Skeletal muscle satellite cell (primary cell): ENCODE data around the gene PRPF40A.

DNA sequence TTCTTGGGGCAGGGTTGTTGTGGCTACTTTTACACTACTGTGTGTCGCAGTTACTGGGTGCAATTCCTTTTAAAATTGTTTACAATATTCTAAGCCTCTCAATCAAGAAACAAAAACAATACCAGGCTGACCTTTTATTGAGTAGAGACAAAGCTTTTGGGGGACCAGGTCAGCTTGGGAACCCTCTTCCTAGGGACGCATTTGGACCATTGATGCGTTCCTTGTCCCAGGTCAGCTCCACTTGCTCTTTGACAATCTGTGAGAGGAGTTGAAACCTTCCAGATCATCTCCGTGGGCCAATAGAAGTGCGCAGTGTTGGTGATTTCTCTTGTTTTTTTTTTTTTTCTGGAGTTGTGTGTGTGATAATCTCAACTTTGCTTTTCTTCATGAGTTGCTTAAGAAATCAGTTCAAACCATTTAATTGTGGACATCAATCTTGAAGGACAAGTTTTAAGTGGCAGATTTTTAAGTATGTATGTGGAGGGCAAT is 2.8 kb downstream of the FMNL2 start:
- CAGE, long polyA plus RNA = no peak

GRCh38 chr2:152389104-152390128 is 54.4 kb downstream of the FMNL2 start:
- CAGE, long polyA plus RNA = no peak

- CAGE, long polyA plus RNA = no peak
Observed at GRCh38 chr2:152390129-152390532, 55.2 kb downstream of the FMNL2 start.

- CAGE, long polyA plus RNA = no peak
Observed at GRCh38 chr2:152394916-152395436, 60.0 kb downstream of the FMNL2 start.

- CAGE, long polyA plus RNA = no peak
Observed at GRCh38 chr2:152576540-152577478, 140.5 kb downstream of the PRPF40A start.

DNA sequence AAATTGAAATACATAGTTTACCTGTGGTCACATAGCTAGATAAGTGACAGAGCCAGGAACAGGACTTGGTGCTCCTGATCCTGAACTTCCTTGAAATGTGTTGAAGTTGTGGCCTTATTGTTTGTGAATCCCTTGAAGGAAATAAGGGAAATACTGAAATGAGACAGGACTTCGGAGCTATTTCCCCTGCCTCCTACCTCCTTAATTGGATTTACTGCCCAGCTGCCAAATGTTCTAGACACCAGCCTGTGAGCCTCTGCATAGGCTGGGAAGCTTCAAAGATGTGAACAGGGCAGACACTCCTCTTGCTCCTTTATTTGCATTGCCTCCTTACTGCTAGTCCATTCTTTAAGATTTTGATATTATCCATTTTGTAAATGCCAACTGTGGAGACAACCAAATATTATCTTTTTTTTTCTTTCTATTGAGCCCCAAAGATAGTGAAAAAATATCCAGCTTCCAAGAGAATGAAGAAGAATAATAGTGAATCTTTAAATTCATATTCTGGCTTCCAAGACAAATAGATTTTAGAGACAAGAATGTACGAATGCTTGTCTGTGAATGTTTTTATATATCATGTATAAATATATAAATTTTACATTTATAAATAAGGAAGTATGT is 135.1 kb downstream of the PRPF40A start:
- CAGE, long polyA plus RNA = no peak

DNA sequence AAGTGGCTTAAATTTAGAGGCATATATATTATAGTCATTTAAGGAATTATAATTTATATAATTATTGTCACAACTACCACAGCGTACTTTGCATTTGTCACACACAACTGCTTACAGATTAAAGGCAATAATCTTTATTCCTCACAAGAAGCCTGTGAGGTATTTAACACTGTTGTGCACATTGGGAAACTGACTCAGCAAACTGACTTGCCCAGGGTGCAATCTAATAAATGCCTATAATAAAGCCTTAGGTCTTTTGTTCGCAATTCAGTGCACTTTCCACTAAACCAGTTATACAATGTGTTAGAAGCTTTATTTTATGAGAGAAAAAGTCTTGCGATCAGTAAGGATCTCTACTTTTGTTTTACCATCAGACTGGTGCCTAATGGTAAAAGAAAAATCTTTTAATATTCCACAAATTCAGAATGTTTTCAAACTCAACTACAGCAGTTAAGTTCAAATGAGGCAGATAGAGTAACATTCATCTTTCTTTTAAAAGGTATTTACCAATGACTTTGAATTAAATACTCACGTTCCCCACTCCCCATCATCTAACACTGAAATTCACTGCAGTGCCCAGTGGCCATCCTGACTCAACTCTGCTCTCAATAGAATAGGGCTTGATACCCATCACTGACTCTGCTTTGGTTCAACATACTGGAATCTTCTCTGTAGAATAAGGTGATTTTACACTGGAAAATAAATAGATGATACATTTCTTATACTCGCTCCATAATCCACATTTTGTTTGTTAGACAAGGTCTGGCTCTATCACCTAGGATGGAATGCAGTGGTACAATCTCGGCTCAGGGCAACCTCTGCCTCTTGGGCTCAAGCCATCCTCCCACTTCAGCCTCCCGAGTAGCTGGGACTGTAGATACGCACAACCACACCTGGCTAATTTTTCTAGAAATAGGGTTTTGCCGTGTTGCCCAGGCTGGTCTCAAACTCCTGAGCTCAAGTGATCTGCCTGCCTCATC is 66.6 kb downstream of the PRPF40A start:
- CAGE, long polyA plus RNA = no peak

DNA sequence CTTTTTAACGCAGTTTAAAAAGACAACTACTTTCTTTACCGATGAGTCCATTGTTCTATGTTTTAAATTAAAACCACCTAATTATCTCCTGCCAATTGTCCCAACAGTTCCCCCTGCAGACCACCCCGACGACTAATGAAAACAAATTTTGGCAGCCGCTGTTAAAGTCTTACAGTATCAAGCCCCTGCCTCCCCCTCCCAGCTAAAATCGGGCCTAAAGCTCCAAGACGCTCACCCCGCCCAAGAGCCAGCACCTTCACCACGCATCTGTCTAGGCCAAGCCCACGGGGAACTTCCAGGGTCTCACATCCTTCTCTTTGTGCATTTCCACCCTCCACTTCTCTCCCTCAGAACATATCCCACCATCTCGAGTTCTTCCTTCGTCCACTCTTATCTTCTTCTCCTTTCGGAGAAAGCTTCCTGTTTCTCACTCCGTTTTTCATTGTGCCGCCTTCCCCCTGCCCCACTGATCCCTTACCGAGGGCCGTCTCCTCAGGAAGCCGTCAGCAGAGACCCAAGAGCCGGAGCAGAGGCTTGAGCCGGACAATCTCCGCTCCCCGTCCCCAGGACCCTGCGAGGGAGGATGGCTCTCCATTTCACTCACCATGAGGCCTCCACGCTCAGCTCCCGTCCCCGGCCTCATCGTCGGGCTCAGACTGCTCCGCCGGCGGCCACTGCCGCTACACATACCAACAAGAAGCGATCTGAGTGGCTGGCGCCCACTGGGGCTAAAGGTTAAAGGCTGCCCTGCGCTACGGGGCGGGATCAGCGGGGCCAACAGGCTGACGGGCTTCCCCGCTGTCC is at the start of gene PRPF40A:
PRPF40A (minus strand) TSS at position 710 of the 804 bp plus-strand sequence.
- CAGE, long polyA plus RNA = start-site peak on the minus strand centred at position 674 of the sequence, 84 bp wide, 3,495 and 2,413 reads in 2 replicates

DNA sequence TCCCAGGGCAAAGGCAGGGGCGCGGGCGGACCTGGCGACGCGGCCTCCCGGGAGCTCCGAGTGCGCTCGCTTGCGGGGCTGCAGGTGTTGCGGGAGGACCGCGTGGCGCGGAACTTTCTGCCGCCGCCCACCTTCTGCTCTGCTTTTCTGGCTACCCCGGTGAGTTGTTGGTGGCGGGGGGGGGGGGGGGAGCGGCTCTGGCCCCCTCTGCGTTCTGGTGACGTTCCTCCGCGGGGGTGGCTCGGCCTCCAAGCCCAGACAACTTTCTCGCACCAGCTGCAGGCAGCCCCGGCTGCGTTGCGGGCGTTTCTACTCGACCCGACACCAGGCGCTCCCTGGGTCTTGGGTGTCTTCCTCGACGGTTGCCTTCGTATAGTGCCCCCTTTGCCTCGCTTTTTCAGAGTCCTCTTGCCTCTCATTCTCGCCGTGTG is 738 bp downstream of the GALNT13 start:
- CAGE, long polyA plus RNA = no peak

DNA sequence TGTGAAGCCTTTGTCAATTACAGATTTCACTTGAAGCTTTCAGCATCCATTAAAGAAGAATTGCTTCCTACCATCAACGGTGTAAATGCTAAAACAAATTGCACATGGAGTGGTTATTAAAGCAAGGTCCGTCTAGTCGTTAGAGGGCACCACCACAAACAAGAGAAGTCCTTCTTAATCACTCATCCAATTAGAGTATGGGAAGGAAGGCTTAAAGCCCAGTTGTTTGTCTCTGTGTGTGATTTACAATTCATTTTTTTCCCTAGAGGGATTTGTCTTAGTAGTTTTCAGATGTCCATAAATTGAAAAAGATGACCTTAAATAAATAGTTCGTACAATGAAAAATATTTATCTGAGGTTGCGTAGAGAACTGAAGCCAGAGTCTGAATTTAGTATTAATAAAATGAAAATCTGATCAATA is 1.7 kb downstream of the KCNJ3 start:
- CAGE, long polyA plus RNA = no peak

DNA sequence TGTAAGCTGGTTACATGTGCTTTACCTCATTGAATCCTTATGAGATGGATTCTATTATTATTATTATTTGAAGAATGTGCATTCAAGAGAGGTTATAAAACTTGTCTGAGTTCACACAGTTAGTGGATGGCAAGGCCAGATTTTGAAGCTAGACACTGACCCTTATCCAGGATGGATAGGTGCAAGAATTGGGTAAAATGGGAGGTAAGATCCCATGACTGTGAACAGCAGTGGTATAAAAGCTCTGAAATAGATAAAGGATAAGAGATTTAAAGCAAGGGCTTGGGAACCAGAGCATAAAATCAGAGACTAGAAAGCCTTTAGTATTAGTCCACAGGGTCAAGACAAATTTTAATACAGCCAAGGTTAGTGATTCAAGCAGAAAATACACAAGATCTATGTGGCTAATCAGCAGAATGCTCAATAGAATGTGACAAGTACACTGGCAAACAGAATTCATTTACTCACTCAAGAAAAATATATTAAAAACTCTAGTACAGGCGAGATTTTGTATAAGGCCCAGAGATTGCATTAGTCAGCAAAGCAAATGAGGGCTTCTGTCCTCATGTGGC is 93.0 kb downstream of the KCNJ3 start:
- CAGE, long polyA plus RNA = no peak

DNA sequence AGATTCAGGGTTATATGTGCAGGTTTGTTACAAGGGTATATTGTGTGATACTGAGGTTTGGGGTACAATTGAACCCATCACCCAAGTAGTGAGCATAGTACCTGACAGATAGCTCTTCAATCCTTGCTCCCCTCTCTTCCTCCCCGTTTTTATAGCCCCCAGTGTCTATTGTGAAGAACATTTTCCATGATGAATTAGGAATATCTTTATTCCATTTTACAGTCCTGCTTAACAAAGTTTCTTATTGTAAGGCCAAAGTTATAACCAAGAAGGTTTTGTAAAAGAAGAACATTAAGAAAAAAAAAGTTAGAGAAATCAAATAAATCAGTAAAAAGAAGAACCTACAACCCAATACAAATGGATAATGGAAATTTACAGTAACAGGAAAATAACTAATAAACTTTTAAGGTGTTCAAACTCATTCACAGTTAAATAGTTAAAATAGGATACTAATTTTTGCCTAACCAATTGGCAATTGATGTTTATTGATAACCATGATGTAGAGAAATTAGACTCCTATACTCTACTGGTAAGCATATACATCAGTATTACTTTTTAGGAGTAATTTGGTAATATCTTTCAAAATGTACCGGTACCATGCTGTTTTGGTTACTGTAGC is 192.4 kb downstream of the NR4A2 start:
- CAGE, long polyA plus RNA = no peak

DNA sequence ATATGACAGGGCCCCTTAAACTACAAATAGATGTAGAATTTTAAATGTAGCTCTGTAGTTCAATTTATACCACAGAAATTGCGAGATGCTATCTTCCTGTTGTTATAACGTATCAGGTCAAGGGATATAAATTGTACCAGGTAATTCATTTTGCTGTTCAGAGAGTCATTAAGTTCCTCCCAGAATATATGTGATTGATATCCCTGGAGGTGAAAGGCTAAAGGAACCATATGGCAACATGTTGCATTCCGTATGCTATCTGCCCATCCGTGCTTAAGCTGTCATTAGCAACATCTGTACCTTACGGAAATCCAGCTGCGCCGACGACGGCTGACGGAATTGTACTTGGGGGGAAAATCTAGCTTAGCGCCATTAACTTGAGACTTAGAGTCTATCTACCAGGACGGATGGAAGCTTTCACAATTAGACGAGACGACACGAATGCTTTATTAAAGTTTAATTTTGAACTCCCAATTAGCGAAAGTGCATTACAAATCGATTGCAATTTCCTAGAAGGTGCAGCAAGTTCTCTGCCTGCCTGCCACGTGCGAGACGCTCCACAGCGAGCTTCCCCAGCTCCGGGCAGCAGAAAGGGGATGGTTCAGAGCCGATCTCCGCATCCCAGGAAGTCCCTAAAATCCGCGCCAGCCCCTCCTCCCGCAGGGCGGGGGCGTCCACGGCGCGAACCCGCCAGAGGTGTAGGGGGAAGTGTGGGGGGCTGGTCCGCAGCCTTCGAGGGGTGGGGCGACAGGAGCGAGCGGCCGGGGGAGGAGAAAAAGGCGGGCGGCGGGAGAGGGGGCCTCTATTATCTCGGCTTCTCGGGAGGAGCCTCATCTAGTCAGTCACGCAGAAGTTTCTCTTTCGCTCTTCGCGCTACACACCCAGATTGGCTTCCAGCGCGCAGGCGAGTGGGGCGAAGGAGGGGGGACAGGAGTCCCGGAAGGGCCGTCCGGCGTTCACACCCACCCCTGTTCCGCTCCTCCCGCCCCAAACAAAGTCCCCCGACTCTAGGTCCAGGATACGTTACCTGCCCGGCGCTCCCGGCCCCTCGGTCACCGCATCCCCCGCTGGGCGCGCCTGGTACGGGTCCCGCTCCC is 8.8 kb upstream of the NR4A2 start:
- CAGE, long polyA plus RNA = no peak

DNA sequence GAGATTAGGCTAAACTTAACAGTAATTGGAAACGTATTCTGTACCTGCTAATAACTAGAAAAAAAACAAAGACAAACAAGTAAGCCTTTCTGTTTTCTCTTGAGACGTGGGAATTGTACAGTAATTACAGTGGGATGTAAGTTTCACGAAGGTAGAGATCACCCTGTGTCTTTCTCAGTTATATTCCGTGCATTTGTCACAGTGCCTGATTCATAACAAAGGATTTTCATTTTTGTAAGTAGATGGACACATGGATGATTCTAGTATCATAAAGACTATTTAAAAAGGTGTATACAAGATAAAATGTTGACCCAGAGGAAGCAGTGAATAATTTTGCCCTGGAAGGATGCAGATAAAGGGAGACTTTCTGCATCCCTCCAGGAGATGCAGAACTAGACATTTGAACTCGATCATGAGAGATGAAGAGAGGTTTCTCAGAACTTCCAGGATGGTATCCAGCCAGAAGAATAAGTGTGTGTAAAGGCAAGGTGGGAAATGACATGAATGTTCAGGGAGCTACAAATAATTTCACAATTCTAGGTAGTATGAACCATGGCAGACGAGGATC is 110.8 kb downstream of the GPD2 start:
- CAGE, long polyA plus RNA = no peak

DNA sequence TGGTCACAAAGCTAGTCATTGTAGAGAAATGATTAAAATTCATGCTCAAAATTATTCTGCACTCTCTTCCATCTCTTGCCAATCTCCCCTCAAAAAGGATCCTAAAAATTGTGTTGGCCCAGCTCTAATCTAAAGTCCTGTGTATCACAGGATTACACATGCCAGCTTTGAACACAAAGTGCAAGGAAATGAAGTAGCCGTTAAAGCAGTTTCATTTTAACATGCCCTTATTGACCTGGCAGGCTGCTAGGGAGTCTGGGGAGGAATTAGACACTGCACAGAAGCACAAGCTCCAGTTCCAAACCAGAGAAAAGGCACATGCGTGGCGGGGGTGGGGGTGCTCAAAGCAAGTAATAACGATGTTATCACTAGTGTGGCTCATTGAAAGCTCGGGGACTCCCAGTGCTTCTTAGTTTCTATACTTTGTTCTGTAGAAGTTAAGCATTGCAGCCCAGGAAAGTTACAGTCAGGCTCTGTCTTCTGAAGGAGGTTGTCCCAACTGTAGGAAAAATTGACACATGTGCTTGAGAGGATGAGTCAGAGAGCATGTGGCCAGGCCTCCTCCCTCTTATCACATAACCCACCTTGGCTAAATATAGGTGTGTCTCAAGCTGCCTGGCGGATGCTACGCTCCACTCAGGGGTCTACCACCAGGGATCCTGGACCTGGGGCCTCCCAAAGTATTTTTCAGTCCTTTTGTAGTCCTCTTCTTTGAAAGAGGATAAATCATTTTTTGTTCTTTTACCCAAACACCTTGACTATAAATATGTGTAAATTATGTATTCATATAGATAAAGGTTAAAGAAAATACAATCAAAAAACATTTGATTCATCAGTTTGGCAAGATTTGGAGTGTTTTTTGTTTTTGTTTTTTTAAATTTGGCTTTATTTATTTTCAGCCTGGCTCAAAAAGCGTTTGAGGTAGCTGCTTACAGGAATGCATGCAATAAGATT is 3.7 kb downstream of the GALNT5 start:
- CAGE, long polyA plus RNA = no peak

GRCh38 chr2:157380231-157380562 is 54.6 kb upstream of the ERMN start:
- CAGE, long polyA plus RNA = no peak

- CAGE, long polyA plus RNA = no peak
Observed at GRCh38 chr2:157413265-157414080, 30.4 kb downstream of the CYTIP start.

DNA sequence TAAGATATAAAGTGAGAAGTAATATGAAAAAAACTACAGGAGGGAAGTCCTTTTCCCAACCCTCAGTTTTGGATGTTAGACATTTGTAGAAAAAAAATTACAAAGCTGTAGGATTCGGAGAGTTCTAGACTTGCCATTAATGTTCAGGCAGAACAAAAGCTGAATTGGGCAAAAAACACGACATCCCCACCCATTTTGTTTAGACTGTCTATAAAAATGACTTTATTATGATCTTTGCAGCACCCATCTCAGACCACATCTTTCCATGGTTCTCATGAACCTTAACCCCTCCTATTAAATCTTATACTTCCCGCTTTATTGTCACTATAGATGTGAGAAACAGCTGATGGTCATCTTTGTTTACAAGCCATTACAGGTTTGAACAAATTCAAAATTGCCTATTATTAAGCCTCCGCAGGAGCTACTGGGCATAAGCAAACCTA is 29.0 kb downstream of the CYTIP start:
- CAGE, long polyA plus RNA = no peak

GRCh38 chr2:157439262-157439856 is 4.5 kb downstream of the CYTIP start:
- CAGE, long polyA plus RNA = no peak

DNA sequence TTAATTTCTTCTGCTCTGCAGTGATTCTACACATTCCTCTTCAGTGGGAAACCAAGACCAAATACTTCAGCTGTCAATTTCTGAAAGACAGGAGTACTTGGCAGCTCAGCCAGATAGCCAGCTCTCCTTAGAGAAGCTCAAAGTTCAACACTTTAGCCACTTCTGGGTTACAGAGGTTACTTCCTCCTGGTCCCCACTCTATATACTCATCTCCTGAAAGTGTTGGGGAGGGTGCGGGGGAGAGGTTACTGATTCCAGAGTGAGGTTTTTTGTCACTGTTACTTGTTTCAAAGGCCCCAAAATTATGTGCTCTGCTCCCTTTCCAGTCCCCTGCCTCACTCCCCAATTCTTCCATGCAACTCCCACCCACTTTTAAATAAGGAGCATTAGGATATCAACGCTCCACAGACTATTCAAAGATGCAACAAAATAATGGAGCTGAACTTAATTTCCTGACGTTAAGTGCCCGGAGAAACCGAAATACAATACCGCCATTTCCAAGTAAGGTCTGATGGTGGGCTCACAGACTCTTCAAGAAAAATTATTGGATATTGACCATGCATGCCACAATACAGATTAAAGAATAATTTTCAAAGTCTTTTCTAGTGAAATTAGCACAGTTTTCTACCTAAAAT is 3.9 kb downstream of the CYTIP start:
- CAGE, long polyA plus RNA = no peak